Skeletal muscle tissue (tissue), 7 donors: ENCODE measurements around the gene EDARADD.

DNA sequence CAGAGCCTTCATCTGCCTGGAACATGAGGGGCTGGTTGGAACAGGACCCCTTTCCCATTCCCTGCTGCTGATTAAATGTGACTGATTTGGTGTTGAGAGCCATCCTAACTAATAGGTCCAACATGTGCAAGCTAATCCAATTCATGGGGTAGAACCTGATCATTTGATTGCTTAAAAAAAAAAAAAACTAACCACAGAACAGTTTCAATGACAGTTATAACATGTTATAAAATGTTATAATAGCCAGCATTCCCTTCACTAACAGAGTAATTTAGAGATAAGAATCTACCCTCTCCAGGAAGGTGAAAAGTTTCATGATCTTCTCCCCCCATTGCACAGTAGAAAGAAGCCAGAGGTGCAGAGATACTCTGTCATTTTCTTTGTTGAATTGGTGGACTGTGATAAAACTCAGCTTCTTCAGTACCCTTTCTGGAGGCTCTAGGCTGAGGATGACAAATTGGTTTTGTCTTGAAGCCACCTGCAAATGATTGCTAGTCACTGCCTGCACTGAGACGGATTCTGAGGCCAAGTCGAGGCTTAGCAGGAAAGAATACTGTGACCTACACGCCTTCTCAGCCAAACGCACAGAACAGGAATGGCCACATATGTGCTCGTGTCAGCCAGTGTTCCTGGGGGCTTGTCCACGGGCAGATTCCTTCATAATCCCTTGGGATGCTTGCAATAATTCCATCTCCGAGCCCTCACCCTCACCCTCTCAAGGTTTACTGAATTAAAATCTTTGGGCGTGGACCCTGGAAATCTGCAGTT is 215.7 kb upstream of the IRF2BP2 start:
- PRO-cap, 3 experiments = no peak in any of the 3 experiments
- RAMPAGE, long total RNA = no peak
- RRBS, 2 experiments = no CpG with 5 or more reads among the region's 8 CpGs

- PRO-cap, 3 experiments = no peak in any of the 3 experiments
- RAMPAGE, long total RNA = no peak
- RRBS, 2 experiments = no CpG with 5 or more reads among the region's 6 CpGs
These were observed 253.5 kb upstream of the IRF2BP2 start for GRCh38 chr1:234863462-234863959.

DNA sequence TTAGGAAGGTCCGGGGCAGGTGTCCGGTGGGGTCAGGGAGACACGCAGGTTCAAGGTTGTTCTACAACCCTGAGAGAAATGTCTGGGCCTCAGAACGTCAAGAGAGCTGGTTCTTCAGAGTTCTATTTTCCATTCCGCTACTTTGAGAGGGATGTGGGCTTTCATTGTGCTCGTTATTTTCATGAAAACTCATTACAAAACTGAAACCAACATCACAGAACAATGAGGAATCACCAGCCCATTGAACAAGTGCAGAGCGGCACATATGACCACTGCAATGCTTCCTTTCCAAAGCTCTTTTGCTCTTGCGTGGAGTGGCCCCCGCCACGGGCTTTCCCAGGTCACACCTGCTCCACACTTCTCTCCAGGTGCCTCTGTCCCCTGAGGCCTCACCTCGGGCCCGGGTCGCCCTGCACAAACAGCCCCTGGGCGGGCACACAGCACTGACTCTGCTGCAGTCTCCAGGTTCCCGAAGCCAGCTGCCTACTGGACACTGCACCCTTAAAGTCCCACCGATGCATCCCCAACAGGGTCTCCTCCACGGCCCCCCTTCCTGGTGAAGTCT is 201.8 kb downstream of the TOMM20 start:
- PRO-cap, 3 experiments = no peak in any of the 3 experiments
- RAMPAGE, long total RNA = no peak
- RRBS, 2 experiments = 80% methylated on average over 1 of the region's 17 CpGs; no CpG with 5 or more reads in 1 of the 2 experiments

GRCh38 chr1:234957350-234958387 is 171.0 kb downstream of the TOMM20 start:
- PRO-cap, 3 experiments = no peak in any of the 3 experiments
- RAMPAGE, long total RNA = no peak
- RRBS, 2 experiments = 40% methylated on average over 1 of the region's 20 CpGs; no CpG with 5 or more reads in 1 of the 2 experiments

GRCh38 chr1:234972198-234973129 is 156.2 kb downstream of the TOMM20 start:
- PRO-cap, 3 experiments = no peak in any of the 3 experiments
- RAMPAGE, long total RNA = no peak
- RRBS, 2 experiments = no CpG with 5 or more reads among the region's 20 CpGs

- PRO-cap, 3 experiments = no peak in any of the 3 experiments
- RAMPAGE, long total RNA = no peak
- RRBS, 2 experiments = no CpG with 5 or more reads among the region's 12 CpGs
These were observed 20.5 kb downstream of the TOMM20 start for GRCh38 chr1:235107787-235108911.

DNA sequence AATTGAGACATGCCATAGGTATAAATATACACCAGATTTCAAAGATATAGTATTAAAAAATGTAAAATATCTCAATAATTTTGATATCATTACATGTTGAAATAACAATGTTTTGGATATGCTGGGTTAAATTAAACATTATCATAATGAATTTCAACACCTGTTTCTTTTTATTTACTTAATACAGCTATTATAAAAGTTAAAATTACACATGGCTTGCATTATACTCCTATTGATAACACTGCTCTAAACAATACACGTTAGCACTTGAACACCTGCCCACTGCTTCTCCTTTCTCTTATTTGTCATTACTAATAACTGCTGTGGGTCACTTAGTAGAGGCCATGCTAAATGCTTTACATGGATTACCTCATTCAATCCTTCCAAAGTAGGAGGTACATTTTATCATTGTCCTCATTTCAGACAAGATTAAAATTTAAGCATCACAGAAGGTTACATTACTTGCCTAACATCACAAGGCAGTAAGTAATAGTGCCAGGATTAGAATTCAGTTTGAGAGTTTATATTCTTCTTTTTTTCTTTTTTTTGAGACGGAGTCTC is 25.5 kb downstream of the ARID4B start:
- PRO-cap, 3 experiments = no peak in any of the 3 experiments
- RAMPAGE, long total RNA = no peak
- RRBS, 2 experiments = no CpG with 5 or more reads among the region's 2 CpGs

DNA sequence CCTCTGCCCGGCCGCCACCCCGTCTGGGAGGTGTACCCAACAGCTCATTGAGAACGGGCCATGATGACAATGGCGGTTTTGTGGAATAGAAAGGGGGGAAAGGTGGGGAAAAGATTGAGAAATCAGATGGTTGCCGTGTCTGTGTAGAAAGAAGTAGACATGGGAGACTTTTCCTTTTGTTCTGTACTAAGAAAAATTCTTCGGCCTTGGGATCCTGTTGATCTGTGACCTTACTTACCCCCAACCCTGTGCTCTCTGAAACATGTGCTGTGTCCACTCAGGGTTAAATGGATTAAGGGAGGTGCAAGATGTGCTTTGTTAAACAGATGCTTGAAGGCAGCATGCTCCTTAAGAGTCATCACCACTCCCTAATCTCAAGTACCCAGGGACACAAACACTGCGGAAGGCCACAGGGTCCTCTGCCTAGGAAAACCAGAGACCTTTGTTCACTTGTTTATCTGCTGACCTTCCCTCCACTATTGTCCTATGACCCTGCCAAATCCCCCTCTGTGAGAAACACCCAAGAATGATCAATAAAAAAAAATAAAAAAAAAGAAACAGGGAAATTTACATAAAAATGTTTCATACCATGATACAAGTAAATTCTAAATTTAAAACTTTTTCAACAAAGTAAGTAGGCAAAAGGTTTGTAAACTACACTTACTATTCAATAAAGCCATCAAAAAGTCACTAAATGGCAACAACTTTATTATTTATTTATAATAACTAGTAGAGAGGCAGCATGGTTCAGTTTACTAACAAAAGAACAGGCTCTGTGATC is 18.1 kb downstream of the ARID4B start:
- PRO-cap, 3 experiments = no peak in any of the 3 experiments
- RAMPAGE, long total RNA = no peak
- RRBS, 2 experiments = no CpG with 5 or more reads among the region's 8 CpGs

- PRO-cap, 3 experiments = peak in 3 of 3 experiments; most common plus-strand start chr1:235327229 (in 1); most common minus-strand start chr1:235327149 (in 1)
- RAMPAGE, long total RNA = no peak
- RRBS, 2 experiments = 2% methylated on average over 44 to 48 of the region's 86 CpGs
These were observed 825 bp downstream of the ARID4B start for GRCh38 chr1:235326944-235327764.

DNA sequence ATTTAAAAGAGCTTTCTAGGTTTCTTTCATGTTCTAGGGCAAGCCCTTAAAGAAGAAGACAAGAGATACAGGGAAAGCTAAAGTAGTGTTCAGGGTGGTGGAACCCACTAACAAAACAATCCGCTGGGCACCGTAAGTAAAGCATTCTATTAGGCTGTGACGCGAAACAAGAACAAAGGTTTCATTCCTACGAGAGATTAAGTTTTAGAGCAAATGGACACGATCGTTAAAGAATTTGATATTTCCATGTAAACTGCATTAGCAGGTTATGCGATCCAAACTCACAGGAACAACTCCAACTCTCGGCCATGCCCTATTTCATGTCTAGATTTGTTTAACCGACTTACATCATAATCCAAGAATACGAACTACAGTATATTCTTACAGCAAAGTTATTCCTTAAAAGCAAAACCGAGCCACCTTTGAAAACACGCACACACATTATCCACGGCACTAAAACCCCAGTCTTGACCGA is 963 bp downstream of the B3GALNT2 start:
- PRO-cap, 3 experiments = peak in 2 of 3 experiments; most common minus-strand start position 288 of the sequence (in 1)
- RAMPAGE, long total RNA = no peak
- RRBS, 2 experiments = no CpG with 5 or more reads among the region's 15 CpGs

DNA sequence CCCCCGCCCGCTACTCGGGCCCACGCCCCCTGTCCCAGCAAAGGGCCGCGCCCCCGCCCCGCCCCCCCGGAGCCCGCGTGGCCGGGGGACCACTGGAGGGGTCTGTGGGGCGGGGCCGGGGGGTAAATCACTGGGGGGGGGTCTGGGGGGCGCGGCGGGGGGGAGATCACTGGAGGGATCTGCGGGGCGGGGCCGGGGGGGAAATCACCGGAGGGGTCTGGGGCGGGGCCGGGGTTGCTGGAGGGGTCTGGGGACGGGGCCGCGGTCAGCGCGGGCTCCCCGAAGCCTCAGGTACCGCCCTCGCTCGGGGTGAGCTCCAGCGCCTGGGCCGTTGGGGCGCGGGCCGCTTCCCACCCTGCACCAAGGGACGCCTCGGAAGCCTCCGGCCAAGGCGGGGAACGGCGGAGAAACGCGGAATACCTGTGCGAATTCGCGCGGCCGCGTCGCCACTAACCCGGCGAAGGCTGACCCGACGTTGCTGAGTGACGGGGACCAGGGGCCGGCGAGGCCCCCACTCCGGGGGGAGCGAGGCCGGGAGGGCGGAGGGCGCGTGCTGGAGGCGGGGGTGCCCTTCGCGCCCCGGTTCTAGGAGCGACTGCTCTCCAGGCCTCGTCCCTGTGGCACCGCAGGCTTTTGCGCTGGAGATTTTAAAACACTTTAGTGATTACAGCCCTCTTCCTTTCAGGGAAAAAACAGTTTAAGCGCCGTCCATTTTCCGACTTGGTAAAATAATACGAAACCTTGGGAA is 719 bp upstream of the GNG4 start:
- PRO-cap, 3 experiments = no peak in any of the 3 experiments
- RAMPAGE, long total RNA = no peak
- RRBS, 2 experiments = 2% methylated on average over 41 of the region's 77 CpGs

DNA sequence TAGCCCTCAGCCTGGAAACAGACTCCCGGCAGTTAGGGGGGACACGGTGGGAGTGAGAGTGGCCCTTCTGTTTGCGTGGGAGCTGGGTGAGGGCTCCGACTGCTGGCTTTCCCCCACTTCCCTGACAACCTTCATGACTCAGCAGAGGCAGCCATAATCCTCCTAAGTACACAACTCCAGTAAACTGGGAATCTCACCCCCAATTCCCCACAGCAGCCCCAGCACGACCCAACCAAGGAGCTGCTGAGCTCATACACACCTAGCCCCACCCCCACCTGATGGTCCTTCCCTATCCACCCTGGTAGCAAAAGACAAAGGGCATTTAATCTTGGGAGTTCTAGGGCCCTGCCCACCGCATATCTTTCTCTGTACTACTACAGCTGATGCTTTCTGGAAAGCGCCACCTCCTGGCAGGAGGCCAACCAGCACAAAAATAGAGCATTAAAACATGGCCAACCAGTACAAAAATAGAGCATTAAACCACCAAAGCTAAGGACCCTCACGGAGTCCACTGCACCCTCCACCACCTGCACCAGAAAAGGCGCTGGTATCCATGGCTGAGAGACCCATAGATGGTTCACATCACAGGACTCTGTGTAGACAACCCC is 21.0 kb downstream of the LYST start:
- PRO-cap, 3 experiments = no peak in any of the 3 experiments
- RAMPAGE, long total RNA = no peak
- RRBS, 2 experiments = no CpG with 5 or more reads among the region's 9 CpGs

DNA sequence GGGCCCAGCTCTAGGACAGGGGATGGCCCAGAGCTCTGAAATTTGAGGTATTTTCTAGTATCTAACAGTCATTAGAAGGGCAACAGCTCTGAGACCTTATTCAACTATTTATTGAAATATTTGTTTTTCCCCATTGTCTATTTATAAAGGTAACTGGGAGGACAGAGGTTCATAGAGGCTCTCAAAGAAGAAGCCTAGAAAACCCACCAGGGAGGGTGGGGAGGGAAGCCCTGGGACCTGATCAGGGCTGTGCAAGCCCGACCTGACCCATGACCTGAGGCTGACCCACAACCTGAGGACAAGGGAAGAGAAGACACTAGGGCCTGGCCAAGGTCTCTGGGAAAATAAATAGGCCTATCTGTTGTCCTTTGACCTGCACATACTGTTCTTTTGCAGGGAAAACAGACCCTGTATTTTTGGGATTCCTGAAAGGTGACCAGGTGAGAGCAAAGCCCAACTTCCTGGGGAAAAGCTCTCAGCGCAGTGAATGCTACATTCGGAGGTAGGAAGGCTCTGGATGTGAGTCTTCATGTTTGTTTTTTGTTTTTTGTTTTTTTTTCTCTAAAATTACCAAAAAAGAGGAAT is 25.9 kb upstream of the LYST start:
- PRO-cap, 3 experiments = no peak in any of the 3 experiments
- RAMPAGE, long total RNA = no peak
- RRBS, 2 experiments = no CpG with 5 or more reads among the region's 3 CpGs

GRCh38 chr1:236051089-236051933 is 13.6 kb downstream of the NID1 start:
- PRO-cap, 3 experiments = no peak in any of the 3 experiments
- RAMPAGE, long total RNA = no peak
- RRBS, 2 experiments = 9 to 15% methylated on average over 3 of the region's 10 CpGs

GRCh38 chr1:236067727-236068423 is 3.0 kb upstream of the NID1 start:
- PRO-cap, 3 experiments = peak in 1 of 3 experiments; most common minus-strand start chr1:236068025 (in 1)
- RAMPAGE, long total RNA = no peak
- RRBS, 2 experiments = no CpG with 5 or more reads among the region's 12 CpGs

DNA sequence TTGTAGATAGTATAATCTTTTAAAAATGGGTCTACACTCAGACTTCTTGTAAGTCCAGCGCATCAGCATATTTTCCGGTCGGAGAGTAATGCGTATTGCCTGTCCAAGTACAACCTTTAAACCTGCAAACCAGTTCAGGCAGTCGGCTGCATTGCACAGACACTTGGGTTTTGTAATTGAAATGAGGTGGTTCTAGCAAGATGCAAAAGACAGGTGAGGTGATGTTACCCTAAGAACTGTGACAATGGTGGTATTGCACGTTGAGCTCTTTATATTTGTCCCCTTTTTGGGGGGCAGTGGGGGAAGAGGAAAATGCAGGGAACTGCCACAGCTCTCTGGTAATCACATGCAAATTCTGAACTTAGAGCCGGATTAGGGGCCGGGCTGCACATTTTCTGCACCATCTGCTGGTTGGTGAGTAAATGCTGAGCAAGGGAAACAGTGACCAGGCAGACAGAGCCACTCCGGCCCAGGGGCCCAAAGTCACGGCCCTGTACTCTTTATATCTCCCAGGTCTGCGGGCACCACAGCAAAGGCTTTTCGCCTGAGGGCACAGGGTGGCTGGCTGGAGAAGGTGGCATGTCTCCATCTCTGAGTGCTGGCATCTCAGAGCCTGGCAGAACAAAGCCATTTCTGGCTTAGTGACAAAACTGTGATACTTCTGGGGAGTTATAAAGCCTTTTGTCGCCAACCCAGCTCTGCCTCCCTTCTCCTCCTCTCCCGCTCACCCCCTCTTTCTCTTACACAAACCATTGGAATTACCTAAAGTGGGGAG is 2.4 kb downstream of the GPR137B start:
- PRO-cap, 3 experiments = no peak in any of the 3 experiments
- RAMPAGE, long total RNA = no peak
- RRBS, 2 experiments = 7 to 15% methylated on average over 2 of the region's 14 CpGs

- PRO-cap, 3 experiments = no peak in any of the 3 experiments
- RAMPAGE, long total RNA = no peak
- RRBS, 2 experiments = no CpG with 5 or more reads among the region's 15 CpGs
These were observed 8.1 kb downstream of the GPR137B start for GRCh38 chr1:236150431-236150908.

- PRO-cap, 3 experiments = no peak in any of the 3 experiments
- RAMPAGE, long total RNA = no peak
- RRBS, 2 experiments = no CpG with 5 or more reads among the region's 9 CpGs
These were observed 21.0 kb downstream of the GPR137B start for GRCh38 chr1:236163239-236163924.

- PRO-cap, 3 experiments = no peak in any of the 3 experiments
- RAMPAGE, long total RNA = no peak
- RRBS, 2 experiments = no CpG with 5 or more reads among the region's 9 CpGs
These were observed at the start of gene EDARADD for GRCh38 chr1:236394080-236394626. EDARADD (plus strand) TSS chr1:236394286.

DNA sequence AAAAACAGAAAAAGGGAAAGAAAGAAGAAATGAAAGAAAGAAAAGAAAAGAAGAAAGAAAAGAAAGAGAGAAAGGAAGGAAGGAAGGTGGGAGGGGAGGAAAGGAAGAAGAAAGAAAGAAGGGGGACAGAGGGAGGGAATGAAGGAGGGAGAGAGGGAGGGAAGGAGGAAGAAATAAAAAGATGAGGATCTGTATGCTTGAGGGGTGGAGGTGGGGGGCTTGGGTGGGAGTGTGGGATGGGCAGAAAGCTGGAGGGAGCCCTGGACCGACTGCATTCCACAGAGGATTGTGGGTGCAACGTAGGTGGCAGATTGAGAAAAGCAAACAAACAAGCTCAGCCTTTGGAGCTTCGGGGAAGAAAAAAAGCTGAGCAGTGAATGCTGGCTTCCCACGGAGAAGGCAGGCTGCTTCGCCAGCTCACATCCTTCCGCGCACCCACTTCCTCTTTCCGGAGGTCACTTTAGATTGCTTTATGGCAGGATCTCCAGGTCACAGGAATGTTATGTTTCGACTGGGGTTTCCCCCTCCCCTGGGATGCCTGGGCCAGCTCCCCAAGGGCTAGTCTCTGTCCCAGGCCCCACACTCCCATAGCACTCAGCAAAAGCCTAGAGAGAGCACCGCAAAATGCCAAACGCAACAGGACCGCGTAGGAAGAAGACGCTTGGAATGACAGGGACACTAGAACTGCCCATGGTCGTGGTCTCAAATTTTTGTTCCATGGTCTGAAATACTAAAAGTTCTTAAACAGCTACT is 20.7 kb upstream of the LGALS8 start:
- PRO-cap, 3 experiments = no peak in any of the 3 experiments
- RAMPAGE, long total RNA = no peak
- RRBS, 2 experiments = no CpG with 5 or more reads among the region's 15 CpGs